Measurements from ENCODE around the genes NDUFA13, YJEFN3, ZNF93 and ZNF431.

GRCh38 chr19:19505818-19506186, 9.5 kb downstream of the TSSK6 start:
- RRBS, result 99% methylated on average over 5 of the region's 18 CpGs

GRCh38 chr19:19510353-19511203, 4.8 kb downstream of the TSSK6 start:
- RRBS, result no CpG with 5 or more reads among the region's 14 CpGs

GRCh38 chr19:19515858-19516588, at the start of gene NDUFA13:
Gene NDUFA13 (plus strand): TSS chr19:19516225.
- RRBS, result 1% methylated on average over 32 of the region's 55 CpGs

DNA sequence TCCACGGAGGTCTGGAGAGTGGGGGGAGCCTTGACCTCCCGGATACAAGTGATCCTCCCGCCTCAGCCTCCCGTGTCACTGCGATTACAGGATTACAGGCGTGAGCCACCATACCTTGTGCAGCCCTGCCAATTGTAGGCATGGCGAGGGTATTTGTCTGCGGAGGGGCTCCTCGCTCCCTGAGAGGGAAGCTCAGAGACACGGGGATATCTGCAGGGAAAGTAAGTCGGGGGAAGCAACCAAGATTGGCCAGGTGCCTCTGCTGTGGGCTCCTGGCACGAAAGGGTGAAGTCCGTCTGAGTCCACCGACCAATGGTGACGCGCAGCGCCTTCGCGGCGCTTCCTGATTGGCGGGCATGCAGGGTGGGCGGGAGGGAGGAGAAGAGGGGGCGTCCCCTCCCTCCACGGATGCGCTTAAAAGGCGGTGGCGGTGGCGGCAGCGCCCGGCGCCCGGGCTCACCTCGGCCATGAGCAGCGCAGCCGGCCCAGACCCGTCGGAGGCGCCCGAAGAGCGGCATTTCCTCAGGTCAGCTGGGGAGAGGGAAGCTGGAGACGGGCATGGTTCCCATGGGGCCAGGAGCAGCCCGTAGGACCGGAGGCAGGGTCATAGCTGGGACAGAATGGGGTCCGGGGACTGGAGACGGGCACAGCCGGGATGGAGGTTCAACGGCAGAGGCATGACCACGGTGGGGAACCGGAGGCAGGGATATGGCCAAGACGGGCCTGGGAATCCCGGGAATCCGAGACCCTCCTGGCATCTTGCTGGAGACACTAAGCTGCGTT, at the start of gene YJEFN3:
Gene YJEFN3, plus strand, starts transcription at position 446 of the 783 bp plus-strand sequence.
- RRBS, result 95% methylated on average over 8 of the region's 53 CpGs

DNA sequence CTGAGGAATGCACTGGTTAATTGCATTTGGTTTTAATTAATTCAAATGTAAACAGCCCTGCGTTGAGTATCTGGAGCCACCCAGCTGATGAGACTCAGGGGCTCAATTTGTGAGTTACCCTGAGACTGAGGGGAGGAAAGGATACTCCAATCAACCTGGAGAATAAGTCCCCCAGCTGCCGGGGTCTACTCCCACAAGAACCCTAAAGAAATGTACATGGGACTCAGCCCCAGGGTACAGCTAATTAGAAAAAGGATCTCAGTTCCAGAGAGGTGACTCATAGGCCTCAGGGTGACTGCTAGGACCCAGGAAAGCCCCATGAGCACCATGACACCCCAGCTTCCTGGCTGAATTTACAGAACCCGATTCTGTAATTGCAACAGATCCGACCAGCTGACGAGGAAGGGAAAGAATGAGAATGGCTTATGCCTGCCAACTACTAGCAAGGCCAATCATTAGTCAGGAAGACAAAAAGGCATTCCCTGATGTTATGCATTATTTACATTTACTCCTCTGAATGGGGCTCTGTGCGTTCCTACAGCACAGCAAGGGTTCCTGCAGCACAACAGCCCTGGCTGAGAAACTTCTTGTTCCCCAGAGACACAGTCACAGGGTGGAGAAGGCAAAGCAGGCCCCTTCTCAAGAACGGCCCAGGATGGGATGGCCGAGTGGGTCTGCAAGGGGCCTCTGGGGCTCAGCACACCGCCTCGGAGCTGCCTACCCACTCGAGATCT, 27.4 kb downstream of the PBX4 start:
- RRBS, result no CpG with 5 or more reads among the region's 11 CpGs

DNA sequence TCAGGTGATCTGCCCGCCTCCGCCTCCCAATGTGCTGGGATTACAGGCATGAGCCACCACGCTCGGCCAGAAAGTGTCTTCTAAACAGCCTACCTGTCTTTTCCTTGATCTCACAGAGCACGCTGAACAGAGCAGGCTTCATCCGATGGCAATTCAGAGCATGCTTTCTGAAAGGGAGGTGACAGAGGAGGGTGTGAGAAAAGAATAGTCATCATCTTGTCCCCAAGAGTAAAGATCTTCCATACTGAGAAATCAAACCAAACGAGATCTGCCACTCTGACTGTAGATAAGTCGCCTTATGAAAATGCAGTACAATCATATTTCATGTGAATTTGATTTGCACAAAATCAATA, 19.3 kb downstream of the PBX4 start:
- RRBS, result no CpG with 5 or more reads among the region's 8 CpGs

DNA sequence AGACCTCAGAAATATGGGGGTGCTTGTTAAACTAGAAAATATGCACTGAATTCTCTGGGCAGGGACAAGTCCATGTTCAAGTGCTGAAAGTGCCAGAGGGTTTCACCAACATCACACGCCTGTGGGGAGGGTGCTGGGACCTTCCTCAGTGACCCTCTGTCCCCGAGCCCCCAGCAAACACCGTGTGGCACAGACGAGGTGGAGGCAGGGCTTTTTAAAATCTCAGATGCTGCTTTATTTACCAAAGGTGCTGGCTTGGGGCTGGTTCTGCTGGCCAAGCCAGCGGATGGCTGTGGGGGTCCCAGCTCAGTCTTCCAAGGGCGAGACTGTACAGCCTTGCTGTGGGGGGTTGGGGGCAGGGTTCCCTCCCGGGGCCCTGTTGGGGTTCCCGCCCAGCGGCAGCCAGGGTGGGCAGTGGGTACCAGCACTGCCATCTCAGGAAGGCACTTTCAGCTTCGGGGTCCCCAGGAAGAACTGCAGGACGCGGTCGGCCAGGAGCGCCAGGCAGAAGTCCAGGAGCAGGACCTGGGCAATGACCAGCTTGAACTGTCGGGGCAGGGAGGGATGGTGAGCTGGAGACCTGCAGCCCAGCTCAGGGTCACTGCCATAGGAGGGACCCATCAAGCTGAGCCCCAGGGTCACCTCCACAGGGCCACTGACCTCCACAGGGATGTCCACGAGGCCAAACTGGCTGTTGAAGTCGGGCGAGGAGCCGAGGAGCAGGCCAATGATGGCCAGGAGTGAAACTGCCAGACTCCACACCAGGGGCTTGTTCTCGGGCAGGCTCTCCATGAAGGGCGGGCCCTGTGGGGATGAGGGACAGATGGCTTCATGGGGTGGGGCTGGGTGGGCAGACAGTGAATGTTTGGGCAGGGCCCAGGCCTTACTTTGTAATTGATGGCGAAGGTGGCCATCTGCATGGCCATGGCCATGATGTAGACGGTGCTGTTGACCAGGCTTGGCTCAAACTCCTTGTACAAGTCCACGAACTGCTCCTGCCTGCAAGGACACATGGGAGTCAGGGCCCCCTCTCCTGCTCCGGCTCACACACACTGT, 1.9 kb upstream of the GMIP start:
- RRBS, result no CpG with 5 or more reads among the region's 25 CpGs

DNA sequence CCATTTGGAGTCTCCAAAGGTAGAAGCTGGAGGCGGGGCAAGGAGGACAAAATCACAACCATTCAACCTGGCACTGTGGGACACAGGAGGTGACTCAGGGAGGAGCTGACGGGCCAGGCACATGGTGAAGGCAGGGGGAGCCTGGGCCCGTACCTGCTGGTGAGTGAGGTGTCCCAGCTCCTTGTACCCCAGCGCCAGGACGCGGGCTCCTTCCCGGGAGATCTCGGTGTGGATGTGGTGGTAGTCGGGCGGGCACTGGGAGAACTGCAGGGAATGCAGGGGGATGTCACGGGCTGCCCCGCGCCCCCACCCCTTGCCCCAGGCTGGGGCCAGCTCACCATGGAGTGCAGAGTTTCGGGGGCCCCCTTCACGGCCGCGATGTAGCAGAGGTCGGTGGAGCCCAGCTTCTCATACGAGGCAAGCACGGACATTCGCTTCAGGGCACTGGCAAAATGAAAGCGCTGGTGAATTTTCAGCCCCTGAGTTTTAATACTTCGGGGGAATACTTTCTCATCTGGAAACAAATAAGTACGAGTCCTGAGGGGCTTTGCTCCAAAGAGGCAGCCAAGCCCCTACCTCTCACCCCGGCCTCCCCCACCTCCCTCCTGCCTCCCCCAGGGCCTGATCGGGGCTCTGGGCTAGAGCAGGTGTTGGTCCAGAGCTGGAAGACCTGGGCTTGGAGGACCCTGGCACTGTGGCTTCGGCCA, 9.7 kb downstream of the ATP13A1 start:
- RRBS, result no CpG with 5 or more reads among the region's 27 CpGs

GRCh38 chr19:19655177-19655734, 8.2 kb downstream of the ATP13A1 start:
- RRBS, result 100% methylated on average over 2 of the region's 20 CpGs

DNA sequence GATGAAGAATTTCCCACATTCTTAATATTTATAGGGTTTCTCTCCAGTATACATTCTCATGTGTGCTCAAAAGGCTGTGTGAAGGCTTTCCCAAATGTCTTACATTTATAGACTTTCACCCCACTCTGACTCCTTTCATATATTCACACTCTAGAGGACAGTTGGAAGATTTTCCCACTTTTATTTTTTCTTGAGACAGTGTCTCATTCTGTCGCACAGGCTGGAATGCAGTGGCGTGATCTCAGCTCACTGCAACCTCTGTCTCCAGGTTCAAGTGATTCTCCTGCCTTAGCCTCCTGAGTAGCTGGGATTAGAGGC, 22.4 kb downstream of the ZNF14 start:
- RRBS, result no CpG with 5 or more reads among the region's 2 CpGs

DNA sequence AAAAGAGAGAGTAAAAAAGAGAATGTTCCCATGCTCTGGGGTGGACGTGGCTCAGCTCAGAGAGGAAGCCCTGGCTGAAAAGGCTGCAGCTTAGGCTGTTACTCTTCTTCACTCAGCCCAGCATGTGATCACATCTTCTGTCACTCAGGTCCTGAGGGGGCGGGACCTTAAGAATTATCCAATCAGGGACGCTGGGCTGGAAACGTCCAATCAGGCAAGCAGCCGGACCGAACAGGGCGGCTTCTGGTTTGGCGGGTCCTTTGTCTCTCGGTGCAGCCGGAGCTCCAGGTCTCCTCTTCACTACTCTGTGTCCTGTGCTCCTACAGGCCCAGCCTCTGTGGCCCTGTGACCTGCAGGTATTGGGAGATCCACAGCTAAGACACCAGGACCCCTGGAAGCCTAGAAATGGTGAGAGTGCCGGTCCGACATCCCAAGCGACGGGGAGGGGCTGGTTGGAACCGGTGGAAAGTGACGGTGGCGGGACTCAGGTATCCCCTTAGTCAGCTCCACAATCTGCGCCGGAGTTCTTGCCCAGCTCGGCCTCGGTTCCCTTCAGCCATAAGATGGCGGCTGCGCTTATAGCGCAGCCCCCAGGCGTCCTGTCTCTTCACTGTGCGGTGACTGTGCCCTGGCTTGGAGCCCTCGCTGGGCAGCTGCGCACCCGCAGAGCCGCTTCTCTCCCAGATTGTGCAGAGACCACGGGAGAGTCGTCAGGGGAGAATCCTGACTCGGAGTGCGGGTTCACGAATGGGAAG, at the start of gene ZNF93:
Gene ZNF93, plus strand, starts transcription at position 263 of the 755 bp plus-strand sequence.
- RRBS, result 1% methylated on average over 11 of the region's 35 CpGs

GRCh38 chr19:20284473-20284722, 117.4 kb downstream of the ZNF486 start:
- RRBS, result no CpG with 5 or more reads among the region's 13 CpGs

DNA sequence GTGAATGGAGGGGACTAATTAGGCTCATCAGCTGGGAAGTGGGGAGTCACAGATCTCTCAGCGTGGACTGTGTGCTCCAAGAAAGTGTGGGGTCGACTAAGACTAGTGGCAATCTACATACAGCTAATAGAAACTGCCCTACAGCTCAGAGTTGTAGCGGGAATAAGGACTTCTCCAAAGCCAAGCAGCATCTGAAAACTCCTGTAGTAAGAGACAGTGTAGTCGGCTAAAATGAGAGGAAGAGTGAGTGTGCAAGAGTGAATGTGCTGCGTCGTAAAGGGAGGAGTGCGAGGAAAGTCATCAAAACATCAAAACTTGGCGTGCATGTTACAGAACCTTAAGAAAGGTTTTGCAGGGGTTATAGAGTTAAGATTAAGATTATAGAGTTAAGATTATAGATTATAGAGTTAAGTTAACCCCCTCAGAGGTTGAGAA, 46.6 kb upstream of the ZNF737 start:
- RRBS, result no CpG with 5 or more reads among the region's 8 CpGs

GRCh38 chr19:21020828-21021665, 590 bp downstream of the ZNF430 start:
- RRBS, result 2% methylated on average over 2 of the region's 33 CpGs

DNA sequence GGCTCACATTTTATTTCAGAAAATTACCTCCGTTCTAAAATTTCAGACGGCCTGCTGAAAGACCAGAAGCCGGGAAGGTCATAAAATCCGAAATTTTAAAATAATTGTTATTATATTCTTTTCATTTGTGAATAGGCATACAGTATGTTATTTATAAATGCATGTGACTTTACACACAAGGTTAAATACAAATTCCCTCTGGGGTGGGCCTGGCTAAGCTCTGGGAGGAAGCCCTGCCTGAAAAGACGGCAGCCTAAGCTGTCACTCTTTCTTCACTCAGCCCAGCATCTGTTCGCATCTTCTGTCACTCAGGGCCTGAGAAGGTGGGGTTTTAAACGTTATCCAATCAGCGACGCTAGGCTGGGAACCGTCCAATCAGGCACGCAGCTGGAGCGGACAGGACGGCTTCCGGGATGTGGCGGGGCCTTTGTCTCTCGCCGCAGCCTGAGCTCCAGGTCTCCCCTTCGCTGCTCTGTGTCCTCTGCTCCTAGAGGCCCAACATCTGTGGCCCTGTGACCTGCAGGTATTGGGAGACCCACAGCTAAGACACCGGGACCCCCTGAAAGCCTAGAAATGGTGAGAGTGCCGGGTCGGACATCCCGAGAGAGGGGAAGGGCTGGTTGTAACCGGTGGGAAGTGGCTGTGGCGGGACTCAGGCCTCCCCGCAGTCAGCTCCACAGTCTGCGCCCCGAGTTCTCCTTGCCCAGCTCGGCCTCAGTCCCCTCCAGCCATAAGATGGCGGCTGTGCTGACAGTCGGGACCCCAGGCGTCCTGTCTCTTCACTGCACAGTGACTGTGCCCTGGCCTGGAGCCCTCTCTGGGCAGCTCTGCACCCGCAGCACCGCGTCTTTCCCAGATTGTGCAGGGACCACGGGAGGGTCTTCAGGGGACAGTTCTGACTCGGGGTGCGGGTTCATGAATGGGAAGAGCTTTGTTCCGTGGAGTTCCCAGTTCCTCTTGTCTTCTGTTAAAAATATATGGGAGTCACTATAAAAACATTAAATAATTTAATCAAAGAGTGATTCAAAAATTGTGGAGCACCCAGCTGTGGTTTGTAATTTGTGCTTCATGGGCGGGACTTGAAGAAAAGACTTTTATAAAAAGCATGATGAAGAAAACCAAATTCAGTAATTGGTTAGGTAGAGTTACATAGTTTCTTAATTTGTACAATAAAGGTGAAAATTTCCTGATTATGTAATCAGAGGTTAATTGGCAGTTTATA, at the start of gene ZNF431:
Gene ZNF431, plus strand, starts transcription at position 430 of the 1,222 bp plus-strand sequence.
- RRBS, result no CpG with 5 or more reads among the region's 39 CpGs

- RRBS, result no CpG with 5 or more reads among the region's 3 CpGs
Observed at GRCh38 chr19:21282354-21282967, 46.7 kb downstream of the ZNF708 start.

GRCh38 chr19:21322180-21323112, 6.8 kb downstream of the ZNF708 start:
- RRBS, result no CpG with 5 or more reads among the region's 14 CpGs

DNA sequence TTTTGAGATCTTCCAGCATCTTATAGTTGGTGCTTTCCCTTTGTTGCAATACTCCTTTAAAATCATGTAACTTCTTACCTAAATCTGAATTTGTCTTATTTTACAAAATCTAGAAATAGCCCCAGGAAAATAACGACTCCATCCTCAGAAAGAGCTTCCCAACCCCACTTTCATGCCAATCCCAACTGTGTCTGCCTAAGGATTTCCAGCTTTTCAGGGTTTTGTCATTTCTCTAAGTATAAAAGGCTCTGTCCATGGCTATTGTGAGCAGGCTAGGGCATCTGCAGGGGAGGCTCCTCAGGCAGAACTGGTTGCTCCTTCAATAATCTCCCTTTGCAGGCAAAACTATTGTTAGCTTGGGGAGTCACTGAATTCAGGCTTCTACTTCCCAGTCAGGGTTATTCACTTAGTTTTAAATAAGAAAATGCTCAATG, 95.4 kb downstream of the ZNF429 start:
- RRBS, result no CpG with 5 or more reads among the region's 1 CpG

DNA sequence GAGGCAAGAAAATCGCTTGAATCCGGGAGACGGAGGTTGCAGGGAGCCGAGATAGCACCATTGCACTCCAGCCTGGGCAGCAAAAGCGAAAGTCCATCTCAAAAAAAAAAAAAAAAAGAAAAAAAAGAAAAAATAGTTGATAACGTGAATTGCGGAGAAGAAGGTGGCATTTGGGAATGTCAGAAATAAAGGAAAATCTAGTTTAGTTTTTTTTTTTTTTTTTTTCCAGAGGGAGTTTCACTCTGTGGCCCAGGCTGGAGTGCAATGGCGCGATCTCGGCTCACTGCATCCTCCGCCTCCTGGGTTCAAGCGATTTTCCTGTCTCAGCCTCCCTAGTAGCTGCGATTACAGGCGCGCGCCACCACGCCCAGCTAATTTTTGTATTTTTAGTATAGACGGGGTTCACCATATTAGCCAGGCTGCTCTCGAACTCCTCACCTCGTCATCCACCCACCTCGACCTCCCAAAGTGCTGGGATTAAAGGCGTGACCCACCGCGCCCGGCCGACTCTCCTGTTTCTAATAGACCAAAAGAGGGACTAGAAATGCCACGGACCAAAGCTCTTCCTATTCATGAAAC, 743 bp downstream of the ZNF43 start:
- RRBS, result no CpG with 5 or more reads among the region's 27 CpGs

DNA sequence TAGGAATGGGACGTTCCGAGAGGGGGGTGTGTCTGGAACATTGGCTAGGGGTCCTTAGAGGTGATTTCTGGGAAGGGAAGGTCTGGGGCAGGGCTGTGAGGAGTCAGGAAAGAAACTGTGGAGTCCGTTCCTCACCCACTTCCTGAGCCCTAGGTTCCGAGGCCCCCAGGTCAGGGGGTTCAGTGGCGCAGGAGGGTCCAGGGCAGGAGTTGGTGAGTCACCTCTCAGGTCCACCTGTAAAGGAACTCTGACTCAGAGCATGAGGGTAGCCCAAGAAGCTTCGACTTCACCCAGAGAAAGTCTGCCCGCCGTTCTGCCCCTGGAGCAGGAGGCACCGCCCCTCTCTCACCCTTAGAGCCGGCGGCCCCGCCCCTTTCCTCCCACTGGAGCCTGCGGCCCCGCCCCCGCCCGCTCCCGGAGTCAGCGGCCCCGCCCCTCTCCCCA, 38.5 kb upstream of the ZNF492 start:
- RRBS, result 24% methylated on average over 8 of the region's 19 CpGs